Cerebral cortex (tissue), 2 donors: ENCODE data around the genes NRBF2 and SIRT1.

GRCh38 chr10:62045732-62046484 lies 144.4 kb downstream of the ARID5B start:
- PRO-cap, 2 experiments = peak in 1 of 2 experiments; most common plus-strand start chr10:62046188 (in 1); most common minus-strand start chr10:62046109 (in 1)

DNA sequence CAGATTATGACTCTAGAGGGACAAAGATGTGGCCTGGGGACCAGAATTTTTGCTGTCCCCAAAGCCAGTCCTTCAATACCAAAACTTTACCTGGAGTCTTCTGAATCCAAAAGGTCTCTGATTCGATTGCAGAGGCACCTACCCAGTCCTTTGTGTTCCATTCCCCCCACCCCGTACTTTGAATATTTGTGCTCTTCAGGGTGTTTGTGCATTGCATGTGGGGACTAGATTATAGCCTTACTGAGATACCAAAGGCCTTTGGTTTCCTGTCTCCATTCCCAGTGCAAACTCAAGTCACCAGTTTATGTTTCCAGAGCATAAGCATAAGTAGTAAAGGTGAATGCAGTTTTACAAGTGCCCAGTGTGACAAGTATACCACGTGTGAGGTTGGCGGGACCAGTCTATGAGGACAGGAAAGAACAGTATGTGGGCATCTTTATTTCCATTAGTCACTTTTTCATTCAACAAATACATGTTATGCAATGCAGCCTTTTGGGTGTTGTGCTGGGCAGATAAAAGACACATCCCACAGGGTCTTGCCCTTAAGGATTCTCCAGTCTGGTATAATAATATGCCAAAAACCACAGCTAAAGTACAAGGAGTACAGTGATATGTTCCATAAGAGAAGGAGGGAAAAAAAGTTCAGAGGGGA lies 146.4 kb downstream of the ARID5B start:
- PRO-cap, 2 experiments = no peak in any of the 2 experiments

DNA sequence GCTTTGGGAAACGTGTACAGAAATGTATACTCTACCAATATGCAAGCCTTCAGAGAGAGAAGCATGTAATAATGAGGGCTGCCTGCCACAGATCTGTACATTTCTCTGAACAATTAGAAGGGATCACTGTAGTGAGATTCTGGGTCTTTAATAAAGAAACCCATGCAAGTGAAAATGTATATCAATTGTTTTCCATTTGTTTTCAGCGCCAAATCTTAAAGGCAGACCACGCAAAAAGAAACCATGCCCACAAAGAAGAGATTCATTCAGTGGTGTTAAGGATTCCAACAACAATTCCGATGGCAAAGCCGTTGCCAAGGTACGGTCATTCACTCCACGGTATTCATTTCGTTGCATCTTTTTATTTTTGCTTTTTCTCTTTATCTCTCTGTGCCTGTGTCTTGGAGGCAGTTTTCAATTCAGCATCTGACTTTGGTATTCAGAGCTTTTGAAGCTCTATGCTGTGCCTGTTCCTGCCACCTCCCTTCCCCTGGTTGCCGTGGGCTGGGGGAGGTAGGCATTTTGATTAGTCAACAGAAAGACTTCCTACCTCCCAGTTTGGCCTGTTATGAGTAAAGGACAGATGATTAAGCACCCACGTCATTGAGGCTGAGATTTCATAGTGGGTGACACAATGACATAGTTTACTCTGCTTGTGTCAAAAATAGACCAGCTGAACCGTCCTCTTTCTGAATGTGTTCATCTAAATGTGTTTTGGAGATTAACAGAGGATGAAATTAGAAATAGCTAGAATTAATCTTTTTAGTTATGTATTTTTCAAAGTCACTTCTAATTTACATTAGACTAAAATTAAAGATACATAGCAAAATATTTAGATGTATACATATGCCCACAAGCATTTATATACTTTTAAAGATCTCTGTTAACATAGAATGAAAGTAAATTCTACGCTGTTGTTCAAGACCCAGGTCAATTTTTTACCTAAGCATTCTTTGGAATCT lies 149.5 kb downstream of the ARID5B start:
- PRO-cap, 2 experiments = peak in 1 of 2 experiments; most common minus-strand start position 421 of the sequence (in 1)

GRCh38 chr10:62092172-62092977 lies 176.3 kb downstream of the RTKN2 start:
- PRO-cap, 2 experiments = no peak in any of the 2 experiments

GRCh38 chr10:62267924-62268542 lies 611 bp downstream of the RTKN2 start:
- PRO-cap, 2 experiments = no peak in any of the 2 experiments

GRCh38 chr10:62732864-62733959 lies 71.3 kb upstream of the ADO start:
- PRO-cap, 2 experiments = no peak in any of the 2 experiments

GRCh38 chr10:63115637-63116367 lies 17.3 kb upstream of the NRBF2 start:
- PRO-cap, 2 experiments = no peak in any of the 2 experiments

DNA sequence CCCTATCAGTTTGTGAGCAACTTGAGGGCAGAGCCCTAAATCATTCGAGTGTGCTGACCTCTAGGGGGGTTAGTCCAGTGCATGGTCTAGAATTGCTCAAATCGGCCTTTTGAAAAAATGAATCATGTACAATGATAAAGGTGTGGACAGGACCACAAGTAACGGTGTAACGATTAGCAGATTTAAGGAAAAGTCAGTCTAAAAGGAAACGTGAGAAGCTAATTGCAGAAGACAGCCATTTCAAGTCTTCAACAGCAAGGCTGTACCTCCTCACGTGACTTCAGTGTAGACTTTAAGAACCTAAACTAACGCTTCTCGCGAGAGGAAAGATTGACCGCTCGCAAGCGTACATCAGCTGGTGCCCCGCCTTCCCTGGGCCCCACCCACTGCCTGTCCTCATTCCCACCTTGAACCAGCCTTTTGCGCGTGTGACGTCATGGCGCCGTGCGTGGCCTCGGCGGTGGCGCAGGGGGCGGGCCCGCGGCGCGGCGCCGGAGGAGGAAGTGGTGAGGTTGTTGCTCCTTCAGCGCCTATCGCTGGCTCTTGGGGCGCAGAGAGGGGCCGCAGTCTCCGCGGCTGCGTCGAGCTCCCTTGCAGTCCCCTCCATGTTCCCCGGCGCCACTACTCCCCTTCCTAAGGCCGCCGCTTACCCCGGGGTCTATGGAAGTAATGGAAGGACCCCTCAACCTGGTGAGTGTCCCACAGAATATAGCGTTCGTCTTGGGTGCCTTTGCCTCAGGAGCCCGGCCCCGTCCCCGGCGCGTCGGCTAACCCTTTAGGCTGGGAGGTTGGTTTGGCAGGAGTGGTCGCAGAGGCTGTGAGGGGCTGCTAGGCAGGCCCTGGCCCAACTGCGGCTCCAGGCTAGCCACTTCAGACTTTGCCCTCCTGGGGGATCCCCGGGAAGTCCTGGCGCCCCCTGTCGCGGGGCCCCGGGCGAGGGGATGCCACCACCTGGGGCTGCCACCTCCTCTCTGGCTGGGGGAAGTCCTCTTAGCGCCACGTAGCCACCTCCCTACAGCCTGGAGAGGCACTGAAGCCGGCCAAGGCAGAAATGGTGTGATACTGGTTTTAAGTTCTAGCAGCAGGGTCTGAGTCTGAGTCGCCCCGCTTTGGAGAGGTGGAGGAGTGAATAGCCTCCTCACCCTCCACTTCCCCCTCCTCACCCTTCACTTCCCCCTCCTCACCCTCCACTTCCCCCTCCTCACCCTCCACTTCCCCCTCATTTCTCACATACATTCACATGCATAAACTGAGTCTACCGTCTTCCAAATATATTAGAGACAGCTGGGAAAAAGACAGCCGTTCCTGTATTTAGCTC lies at the start of gene NRBF2:
TSS of gene NRBF2 (plus strand) at position 518 of the 1,318 bp plus-strand sequence.
- PRO-cap, 2 experiments = peak in 1 of 2 experiments; most common plus-strand start position 529 of the sequence (in 1); most common minus-strand start position 276 of the sequence (in 1)

DNA sequence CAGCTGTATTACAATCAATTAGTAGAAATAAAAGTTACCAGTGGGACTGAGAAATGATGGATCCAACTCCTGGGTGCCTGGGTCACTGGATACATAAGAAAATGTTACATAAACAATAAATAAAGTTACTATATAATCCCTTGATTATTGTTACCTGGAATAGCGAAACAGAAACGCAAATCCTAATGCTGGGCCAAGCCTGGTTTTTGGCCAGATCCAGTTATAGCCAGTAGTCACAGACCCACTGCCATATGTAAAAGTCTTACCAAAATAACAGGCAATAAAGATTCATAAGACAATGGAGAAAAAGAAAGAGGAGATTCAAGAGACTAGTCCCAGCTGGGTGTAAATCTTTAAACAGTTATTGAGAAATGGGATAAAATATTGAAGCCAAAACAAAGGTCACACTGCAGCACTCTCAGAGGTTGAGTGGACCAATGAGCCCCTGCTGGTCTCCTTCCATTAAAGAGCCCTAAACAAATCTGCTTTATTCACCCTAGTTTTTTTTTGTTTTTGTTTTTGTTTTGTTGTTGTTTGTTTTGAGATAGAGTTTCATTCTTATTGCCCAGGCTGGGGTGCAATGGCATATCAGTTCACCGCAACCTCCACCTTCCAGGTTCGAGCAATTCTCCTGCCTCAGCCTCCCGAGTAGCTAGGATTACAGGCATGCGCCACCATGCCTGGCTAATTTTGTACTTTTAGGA lies 98.9 kb downstream of the JMJD1C start:
- PRO-cap, 2 experiments = no peak in any of the 2 experiments

GRCh38 chr10:63374850-63375998 lies 90.6 kb downstream of the JMJD1C start:
- PRO-cap, 2 experiments = no peak in any of the 2 experiments

DNA sequence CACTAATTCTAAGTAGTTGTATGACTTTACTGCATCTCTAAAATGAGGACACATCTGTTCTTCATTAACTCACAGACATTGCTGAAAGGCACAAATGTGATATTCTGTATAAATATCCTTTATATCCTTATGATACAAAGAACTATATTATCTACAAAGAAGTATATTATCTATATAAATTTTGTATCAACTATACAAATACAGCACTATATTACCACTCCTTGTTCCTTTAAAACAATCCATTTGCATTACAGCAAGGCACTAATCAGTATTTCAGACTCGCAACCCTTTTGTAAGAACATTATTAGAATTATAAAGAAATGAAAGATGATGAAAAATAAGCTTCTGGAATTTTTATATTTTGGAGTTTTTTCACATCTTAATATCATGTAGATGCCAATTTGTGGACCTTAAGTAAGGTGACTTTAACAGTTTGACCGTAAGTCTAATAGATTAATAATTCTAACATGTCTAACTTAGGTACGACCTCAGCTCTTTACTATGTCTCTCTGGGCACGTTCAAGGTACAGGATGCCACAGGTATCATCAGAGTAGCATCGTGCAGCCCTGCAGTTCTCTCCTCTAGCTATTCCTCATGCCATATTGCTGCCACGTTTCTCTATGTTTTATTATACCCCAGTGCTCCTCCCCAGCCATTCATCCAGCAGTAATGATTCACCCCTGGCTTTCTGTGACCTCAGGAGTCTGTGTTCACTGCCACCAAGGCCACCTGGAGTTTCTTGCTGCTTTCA lies 21.4 kb downstream of the REEP3 start:
- PRO-cap, 2 experiments = no peak in any of the 2 experiments

GRCh38 chr10:65033264-65033748 lies 1512.1 kb downstream of the REEP3 start:
- PRO-cap, 2 experiments = no peak in any of the 2 experiments

DNA sequence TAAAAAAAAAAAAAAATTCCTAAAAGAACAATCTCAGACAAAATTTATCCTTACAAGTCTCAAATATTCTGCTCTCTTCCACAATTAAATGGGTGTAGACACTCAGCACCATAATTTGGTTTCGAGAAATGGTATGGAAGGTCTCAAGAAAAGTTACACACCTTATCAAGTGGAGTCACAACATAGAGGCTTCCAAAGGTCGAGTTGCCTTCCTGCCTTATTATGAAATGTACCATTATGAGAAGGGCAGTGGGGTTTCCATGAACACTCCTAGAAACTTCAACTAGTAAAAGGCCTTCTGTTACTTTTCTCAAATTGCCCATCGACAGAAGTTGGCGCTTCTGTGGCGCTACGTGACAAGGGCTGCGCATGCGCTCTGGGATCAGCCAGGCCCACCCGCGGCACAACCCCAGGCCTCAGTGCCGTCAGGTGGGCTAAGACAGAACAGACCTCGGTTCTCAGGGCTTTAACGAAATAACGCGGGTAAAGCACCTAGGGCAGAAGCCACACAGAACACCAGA lies 67.3 kb upstream of the CTNNA3 start:
- PRO-cap, 2 experiments = peak in 1 of 2 experiments; most common plus-strand start position 412 of the sequence (in 1); most common minus-strand start position 358 of the sequence (in 1)

DNA sequence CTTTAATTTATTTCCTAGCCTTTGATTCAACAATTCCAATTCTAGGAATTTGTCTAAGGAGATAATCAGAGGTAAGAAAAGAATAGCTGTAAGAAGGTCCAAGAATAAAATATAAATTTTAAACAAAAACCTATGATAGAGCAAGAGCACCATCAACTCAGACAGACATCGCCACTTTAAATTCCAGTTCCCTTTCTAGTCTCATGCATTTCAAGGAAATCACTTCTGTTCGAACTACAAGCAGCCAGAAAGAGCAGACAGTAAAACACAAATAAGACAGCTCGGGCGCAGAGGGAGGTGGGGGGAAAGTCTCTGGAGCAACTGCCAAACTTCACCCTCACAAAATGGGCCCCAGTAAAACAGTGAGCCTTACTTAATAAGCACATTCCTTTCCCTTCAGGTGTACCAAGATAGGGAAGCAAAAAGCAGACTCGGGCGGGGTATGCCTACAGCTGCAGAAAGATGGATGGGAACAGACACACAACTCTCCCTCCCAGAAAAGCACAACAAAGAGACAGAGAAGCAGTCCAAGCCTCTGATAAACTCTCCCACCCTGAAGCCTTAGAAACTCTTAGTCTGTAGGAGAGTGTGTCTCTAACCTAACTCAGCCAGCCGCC lies 9.2 kb downstream of the DNAJC12 start:
- PRO-cap, 2 experiments = no peak in any of the 2 experiments

GRCh38 chr10:67883885-67884874 lies at the start of gene SIRT1:
TSS of gene SIRT1 (plus strand) at chr10:67884656.
- PRO-cap, 2 experiments = peak in 2 of 2 experiments; most common plus-strand start chr10:67884659 (in 2); most common minus-strand start chr10:67884542 (in 1)

DNA sequence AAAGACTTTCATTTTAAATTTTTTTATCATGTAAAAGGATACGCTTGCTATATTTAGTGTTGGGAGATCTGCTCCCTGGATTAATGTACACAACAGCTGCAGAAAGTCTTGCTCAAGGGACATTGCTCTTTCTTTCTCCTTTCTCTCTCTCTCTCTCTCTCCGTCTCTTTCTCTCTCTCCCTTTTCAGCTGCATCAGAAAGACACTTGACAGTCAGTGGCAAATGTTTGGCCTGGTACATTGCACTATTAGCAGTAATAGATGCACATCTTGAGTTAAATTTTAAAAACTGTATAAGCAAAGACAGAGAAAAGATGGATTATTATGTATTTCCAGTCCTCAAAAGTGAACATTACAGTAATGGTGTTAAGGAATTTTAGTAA lies 816 bp downstream of the MYPN start:
- PRO-cap, 2 experiments = no peak in any of the 2 experiments

GRCh38 chr10:68129006-68129332 lies 19.7 kb downstream of the MYPN start:
- PRO-cap, 2 experiments = no peak in any of the 2 experiments

DNA sequence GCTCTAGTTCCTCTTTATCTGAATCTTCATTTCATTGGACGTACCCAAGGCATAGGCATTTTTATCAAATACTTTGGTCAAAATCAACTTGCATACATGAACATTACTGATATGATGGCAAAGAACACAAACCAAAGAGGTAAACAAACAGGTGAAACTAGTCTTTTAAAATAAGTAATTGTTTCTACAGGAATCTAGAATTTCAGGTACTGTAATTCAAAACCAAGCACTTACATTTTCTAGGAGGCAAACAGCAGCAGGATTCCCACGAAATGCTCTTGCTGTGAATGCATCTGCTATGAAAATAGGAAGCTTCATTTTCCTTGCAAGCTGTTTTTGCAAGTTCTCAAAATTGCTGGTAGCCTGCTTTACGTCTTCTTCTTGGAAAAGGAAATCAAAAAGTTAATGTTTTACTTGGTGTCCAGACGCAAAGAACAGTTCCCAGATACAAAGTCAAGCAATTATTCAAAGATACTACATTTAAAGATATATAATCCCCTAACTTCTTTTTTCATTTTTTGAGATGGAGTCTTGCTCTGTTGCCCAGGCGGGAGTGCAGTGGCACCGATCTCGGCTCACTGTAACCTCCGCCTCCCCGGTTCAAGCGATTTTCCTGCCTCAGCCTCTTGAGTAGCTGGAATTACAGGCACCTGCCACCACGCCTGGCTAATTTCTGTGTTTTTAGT lies 25.2 kb upstream of the HNRNPH3 start:
- PRO-cap, 2 experiments = no peak in any of the 2 experiments

DNA sequence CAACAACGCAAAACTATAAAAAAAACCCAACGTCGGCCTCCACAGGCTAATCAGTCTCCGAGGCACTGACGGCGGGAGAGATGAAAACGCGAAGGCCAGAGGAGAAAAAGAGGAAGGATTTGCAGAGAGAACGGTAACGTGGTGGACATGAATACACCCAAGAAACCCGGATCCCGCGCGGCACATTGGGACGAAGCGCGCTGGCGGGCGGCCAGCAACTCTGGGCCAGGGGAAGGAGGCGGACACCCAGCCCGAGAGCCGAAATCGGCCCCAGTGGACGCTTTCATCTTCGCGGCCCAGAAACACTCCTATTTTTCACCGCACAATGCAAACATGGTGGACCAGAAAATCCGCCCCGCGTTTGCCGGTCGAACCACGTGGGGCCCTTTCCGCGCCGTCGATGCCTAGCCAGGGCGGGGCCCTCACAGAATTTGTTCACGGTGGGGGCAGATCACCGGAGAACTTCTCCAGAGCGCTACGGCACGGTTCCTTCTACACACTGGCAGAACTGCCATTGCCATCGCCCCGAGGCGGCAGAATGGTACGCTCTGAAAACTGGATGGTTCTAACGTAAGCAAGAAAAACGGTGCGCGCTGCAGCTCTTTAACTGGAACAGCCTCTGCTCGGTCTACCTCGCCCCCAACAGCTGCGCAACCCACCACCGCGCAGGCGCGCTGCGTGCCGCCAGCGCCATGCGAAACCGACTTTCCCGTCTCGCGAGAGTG lies 433 bp upstream of the HNRNPH3 start:
- PRO-cap, 2 experiments = peak in 1 of 2 experiments; most common plus-strand start position 427 of the sequence (in 1); most common minus-strand start position 402 of the sequence (in 1)

GRCh38 chr10:68341404-68342209 lies 8.9 kb upstream of the PBLD start:
- PRO-cap, 2 experiments = no peak in any of the 2 experiments